Skeletal muscle satellite cell (primary cell): ENCODE measurements around a stretch of chr6.

DNA sequence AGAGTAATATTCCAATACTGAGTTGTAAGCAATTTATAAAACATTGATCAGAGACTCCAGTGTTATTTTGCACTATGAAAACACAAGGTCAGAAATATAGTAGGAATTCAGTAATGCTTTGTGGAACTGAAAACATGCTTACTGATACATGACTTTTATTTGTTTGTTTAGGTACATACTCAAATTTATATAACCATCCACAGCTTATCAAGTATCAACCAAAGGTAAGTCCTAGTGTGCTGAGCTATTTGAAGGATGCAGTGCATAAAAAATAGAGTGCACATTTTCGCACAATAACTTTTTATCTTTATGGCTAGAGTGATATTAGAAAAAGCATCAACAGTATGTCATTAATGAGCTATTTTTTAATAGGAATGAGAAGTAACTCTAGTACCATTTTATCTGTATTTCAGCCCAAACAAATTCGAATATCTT, 1.6 kb upstream of the ZC2HC1B start:
- CAGE, long polyA plus RNA: no peak

DNA sequence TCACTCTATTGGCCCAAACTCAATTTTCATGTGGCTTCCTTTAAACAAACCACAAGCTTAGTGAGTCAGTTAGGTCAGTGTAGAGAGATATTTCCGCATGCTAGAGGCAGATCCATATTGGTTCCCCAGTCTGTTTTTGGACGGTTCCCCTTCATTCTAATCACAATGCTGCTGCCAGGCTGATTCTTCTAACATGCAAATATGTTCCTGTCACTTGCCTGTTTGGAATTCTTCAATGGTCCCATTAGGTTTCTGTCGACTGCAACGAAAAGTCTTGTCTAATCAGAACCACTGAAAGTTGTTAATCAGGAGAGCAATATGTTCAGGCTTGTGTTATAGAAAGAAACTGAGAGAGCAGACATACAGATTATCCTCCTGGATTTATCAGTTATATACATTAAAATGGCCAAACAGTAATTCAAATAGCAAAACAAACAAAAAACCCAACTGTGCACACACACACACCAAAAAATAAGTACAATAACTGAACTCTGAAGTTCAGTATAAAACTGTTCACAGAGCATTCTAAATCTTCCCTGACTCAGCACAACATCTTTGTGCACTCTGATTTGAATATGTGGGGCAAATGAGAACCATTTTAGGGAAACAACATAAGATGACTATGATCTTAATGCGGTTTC, 42.0 kb downstream of the PLAGL1 start:
- CAGE, long polyA plus RNA: no peak

GRCh38 chr6:143966954-143967430, 41.1 kb downstream of the PLAGL1 start:
- CAGE, long polyA plus RNA: no peak

- CAGE, long polyA plus RNA: no peak
Observed at GRCh38 chr6:144064391-144064864, 30.9 kb downstream of the SF3B5 start.

DNA sequence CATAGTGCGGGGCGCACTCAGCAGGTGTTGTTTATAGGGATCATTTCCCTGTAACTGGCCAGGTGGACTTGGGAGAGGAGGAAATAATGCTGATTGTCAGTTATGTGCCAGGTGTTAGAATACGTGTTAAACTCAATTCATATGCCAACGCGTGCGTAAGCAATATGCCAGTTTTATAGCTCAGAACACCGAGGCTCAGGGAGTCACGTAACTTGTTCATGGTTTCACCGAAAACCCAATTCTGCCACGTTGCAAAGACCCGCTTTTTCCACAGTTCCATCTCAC, 30.3 kb downstream of the SF3B5 start:
- CAGE, long polyA plus RNA: no peak

DNA sequence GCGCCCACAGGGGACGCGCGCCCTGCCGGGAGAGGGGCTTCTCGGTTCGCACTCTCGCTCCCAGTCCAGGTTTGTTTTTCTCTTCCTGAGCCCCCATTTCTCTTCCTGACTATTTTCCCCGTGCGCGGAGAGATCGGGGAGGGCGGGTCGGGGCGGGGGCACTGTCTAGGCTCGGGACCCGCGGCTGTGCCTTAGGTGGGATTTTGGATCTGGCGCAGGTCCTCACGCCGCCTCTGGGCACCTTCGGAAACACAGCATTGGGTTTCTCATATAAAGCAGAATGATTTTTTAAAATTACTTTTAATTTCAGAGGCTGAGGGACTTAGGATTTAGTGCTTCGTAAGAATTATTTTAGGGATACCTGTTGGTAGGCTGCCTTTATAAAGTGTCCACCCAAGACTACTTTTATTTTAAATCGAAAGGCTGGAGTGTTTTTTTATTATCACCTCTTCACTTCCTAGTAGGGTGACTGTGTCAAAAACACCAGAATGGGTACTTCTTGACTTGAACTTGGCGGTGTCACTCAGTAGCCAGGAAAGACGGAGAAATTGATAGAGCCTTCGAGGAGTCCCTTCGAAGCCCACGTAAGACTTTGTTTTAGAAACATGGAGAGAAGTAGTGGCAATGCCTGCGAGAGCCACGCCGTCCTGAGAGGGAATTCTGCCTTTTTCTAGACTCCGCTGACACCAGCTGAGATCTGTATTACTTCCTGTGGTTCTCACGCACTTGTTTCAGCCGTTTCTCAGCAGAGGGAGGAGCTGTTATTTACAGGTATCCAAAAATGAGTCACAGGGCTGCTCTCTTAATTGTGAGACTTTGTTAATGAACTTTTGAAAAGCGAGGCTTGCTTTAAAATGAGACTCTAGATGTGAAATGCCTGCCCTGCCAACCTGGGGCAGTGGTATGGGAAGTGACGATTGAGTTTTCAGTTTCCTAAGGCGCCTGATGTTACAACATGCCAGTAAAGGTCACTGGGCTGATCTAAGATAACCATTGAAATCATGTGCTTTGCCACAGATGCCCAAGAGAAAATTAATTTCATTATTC, 641 bp downstream of the STX11 start:
- CAGE, long polyA plus RNA: no peak

GRCh38 chr6:144215762-144217094, 65.9 kb downstream of the STX11 start:
- CAGE, long polyA plus RNA: no peak

DNA sequence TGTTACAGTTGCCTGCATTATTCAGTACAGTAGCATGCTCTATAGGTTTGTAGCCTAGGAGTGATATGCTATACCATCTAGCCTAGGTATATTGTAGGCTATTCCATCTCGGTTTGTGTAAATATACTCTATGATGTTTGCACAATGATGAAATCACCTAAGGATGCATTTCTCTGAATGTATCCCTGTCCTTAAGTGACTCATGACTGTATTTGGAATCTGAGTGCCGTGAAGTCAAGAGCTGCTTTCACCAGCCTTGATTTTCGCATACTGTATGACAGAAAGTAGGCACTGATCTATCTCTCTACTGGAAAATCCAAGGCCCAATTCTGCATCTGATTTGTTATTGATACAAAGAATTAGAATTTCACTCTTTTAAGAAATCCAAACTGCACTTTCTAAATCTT, 129.9 kb downstream of the UTRN start:
- CAGE, long polyA plus RNA: no peak

- CAGE, long polyA plus RNA: no peak
Observed at GRCh38 chr6:144624470-144625108, 339.5 kb downstream of the UTRN start.

- CAGE, long polyA plus RNA: no peak
Observed at GRCh38 chr6:144664059-144664470, 378.9 kb downstream of the UTRN start.

GRCh38 chr6:146876350-146877043, 277.7 kb downstream of the ADGB start:
- CAGE, long polyA plus RNA: no peak

GRCh38 chr6:147209386-147210077, 5.3 kb downstream of the STXBP5 start:
- CAGE, long polyA plus RNA: no peak

DNA sequence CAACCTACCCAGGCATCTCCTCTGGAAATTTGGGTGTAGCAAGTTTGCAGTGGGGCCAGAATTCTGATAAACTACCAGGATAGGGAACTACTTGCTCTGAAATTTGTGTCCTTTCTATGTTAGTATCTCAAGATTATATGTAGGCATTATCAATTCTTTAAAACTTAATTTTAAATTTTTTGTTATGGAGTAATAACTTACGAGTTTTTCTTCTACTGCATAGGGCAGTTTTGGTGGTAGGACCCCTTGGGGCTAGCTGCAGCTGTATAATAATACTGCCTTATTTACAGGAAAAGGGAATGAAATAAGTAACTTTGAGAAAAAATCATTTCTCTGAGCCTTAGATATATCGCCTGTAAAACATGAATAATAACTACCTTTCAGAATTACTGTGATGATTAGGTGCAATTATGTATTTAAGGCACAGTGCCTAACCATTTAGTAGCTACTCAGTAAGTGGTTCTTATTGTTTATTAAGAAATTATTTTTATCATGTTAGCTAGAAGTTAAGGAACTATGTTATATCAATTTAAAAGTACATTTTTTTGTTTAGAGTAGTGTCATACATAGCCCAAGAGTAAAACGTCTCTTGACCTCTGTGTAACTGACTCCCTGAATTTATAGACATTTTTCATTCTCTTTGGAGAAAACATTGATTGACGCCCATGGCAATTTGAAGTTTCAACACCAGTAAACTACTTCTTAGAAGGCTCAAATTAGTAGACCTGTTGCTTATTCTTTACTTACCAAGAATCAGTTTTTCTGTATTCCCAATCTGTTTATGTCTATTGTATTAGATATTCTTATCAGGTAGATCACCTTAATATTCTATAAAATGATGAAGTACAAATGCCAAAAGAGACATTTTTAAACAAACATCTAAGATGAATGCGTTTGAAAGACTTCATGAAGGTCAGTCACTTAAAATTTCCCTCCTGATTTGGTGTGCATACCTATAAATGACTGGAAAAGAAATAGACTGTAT, 28.4 kb downstream of the STXBP5 start:
- CAGE, long polyA plus RNA: no peak

DNA sequence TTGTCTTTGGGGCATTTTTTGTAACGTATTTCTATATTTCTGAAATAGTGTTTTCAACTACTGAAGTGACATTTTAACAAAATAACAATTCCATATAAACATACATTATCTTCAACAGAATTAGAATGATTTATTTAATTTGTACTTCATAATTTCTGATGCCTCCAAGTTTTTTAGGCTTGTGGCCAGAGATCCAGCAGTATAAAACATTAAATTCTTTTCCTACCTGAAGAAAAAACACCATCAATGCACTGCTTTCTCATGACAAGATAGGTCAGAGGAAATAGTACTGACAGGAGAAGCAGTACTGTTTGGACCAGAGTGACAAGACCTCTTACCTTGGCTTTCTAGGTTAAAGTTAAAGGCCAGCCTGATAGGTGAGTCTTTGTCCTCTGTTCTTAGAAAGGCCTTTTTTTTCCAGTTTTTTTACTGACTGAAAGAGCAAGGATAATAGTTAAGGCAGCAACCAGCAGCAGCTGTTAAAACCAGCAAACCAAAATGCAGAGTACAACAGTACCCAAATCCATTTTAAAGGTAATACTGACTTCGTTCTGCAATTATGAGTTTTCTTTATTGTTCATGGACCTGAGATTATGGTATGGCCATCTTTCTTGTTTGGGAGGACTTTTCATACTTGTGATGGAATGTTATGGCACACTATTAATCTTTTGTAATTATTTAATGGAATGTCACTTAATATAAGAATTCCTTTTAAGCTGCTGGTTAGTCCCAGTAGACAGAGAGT, 113.9 kb downstream of the STXBP5 start:
- CAGE, long polyA plus RNA: no peak

DNA sequence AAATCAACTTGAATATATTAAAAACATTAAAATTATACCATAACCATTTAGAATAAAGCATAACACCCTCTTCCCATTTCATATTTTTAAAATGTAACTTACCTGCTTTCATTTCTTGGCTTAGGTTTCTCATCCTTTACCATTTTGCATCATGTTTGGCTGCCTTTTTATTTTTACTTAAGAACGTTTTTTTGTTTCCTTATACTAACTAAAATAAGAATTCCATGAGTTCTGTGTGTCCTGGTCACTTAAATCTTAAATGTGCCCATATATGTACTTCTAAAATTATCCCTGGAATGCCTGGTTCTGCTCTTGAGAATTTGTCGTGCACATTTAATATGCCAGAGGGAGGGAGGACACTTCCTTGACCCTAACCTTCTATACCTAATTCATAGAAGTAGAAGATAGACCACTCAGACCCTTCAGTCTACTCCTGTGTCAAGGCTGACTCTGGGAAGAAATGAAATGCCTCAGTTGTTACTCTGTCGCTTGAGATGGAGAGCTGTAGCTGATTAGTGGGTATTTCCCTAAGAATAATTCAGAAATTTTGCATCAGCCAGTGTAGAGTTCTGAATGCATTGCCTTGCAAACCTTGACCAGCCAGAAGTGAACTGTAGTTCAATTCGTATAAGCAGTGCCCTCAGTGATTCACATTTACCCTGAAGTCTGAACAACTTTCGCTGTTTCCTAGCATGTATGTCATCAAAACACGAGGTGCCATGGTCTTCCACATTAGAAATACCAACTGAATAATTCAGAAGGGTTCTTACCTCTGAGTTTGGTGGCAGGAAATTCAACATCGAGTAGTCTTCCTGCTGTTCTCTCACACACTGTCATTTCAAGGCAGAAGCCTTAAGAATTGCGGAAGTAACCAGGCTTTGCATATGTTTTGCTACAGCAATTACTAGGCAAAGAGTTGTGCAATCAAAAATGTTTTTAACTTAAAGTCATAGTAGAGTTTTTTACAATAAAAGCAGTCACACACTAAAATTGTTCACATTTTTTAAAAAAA, 117.9 kb downstream of the STXBP5 start:
- CAGE, long polyA plus RNA: no peak

GRCh38 chr6:147509687-147510347, 1.3 kb downstream of the SAMD5 start:
- CAGE, long polyA plus RNA: no peak

GRCh38 chr6:147514925-147515264, 6.4 kb downstream of the SAMD5 start:
- CAGE, long polyA plus RNA: no peak

GRCh38 chr6:147529787-147530541, 21.5 kb downstream of the SAMD5 start:
- CAGE, long polyA plus RNA: no peak

DNA sequence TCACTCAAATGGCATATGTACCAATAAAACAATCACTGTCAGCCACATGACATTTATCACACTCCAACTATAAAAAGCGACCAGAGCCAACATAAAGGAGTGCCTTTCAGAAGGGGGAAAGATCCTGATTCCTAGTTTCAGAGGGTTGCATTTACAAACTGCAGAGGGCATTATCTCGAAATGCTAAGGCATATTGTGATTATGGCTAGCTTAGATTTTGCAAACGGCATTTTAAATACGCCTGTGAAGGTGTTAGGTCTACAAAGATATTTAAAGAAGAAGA, 176.4 kb downstream of the SASH1 start:
- CAGE, long polyA plus RNA: no peak

DNA sequence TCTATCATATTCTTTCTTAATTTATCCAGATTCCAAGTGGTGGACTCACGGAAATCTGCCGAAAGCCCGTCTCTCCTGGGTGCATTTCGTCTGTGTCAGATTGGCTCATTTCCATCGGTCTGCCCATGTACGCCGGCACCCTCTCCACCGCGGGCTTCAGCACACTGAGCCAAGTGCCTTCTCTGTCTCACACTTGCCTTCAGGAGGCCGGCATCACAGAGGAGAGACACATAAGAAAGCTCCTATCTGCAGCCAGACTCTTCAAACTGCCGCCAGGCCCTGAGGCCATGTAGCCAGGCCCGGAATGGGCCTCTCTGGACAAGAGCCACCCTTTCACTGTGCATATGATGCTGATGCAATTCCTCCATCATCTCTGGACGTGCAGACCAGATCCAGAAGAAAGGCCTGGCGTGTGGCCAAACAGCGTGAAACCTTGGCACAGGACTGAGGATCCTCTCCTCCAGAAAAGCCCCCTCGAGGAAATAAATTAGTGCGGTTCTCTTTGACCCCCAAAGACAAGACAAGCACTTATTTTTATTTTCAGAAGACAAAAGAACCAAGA, 198.5 kb upstream of the UST start:
- CAGE, long polyA plus RNA: no peak